ENCODE data around the genes ZNF805, ZNF551 and ZNF256.

GRCh38 chr19:56919516-56920448, 79.3 kb upstream of the PEG3 start:
- PRO-cap: no peak

GRCh38 chr19:56966811-56967432, 126.4 kb upstream of the PEG3 start:
- PRO-cap: no peak

DNA sequence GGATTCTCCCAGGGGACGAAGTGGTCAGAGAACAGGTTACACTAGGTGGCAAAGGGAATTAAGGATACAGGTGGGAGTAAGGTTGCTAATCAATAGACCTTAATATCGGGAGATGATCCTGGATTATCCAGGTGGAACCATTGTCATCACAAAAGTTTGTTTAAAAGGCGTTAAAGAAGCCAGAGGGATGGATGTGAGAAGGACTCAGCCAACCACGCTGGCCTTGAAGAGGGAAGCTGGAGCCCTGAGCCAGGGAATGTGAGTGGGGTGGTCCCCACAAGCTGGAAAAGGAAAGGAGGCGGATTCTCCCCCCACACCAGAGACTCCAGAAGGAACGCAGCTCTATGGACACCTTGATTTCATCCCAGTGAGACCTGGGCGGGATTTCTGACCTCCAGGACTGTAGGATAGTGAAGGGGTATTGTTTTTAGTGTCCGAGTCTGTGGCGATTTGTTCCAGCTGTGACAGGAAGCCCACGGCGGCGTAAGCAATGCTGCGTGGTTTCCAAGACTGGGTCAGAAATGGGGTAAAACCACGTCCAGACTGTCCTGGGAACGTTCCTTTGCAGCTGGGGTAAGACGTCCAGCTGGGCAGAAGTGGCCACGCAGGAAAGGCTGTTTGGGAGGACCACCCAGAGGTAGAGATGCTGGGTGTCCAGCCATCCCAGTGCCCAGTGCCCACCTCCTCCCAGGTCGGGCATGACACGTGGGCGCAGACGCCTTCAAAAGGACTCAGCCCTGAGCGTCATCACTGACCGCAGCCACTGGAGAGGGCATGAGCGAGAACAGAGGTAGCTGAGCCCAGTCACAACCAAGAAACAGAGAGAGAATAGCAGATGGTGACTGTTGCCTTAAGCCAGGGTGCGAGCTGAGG, 125.4 kb upstream of the USP29 start:
- PRO-cap: no peak

DNA sequence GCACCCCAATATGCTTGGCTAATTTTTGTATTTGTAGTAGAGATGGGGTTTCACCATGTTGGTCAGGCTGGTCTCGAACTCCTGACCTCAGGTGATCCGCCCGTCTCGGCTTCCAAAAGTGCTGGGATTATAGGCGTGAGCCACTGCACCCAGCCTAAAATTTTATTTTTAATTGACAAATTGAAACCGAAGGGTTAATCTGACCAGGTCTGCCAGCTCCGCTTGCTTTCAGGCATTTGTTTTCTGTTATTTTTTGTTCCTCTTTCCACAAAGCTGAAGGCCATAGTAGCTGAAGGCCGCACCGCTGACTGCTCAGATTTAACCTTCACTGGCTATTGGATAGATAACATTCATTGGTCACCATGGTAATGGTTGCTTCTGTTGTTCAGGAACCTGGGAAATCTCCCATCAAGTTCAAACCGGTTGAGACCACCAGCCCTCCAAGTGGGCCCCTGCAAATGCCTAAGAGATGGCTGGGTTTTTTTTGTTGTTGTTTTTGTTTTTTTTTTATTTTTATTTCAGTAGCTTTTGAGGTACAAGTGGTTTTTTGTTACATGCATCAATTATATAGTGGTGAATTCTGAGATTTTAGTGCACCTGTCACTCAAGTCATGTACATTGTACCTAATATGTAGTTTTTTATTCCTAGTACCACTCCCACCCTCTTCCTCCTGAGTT, 124.4 kb upstream of the USP29 start:
- PRO-cap: no peak

DNA sequence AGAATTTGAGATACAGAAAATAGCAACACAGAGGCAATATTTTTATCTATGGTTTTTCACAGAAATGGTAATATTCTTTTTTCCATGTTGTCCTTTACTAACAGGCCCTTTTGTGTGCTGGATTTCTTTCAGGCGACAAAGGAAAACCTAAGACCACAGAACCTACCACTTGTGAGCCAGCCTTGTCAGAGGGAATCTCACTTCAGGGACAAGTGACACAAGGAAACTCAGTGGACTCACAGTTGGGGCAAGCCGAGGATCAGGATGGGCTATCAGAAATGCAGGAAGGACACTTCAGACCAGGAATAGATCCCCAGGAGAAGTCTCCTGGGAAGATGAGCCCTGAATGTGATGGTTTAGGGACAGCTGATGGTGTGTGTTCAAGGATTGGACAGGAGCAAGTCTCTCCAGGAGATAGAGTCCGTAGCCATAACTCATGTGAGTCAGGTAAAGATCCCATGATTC, 19.6 kb upstream of the AURKC start:
- PRO-cap: no peak

DNA sequence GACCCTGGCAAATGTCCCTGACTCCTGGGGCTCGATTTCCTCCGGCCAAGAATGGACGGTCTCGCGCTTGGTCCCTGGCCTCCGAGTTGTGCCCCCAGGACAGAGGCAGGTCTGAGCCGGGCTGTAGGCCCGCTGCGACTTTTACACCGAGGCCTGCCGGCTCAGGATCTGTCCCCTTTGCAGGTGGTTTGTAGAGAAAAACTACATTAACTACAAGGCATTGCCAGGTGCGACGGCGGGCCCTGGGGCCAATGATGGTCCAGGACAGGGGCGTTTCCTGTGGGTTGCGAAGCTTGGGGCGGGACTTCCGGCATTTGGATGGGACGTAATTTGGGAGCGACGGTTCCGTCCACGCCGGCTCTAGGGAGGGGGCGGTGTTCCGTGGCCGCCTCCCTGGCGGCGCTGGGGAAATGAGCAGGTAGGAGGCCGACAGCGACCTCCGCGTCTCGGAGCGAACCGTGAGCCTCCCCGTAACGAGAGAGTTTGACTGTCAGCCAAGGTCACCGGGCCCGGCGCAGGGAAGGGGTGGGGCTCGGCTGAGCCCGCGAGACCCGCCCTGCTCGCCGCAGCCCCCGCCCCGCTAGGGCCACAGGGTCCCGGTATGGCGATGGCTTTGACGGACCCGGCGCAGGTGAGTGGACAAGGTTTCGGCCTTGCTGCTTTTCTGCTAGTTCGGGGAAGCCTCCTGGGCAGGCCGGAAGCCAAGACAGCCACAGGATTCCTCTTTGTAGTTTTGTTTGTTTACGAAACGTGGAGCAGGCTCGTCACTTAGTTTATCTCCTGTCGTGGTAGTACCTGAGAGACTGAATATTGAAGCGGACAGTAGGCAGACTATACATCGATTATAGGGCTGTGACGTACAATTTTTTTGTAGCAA, at the start of gene ZNF805:
TSS of gene ZNF805 (plus strand) at position 342 of the 877 bp plus-strand sequence.
- PRO-cap: bidirectional peak, plus-strand start at position 390 of the sequence, minus-strand start at position 179 of the sequence

- PRO-cap: no peak
Observed at GRCh38 chr19:57297559-57298154, 17.4 kb downstream of the ZNF460 start.

DNA sequence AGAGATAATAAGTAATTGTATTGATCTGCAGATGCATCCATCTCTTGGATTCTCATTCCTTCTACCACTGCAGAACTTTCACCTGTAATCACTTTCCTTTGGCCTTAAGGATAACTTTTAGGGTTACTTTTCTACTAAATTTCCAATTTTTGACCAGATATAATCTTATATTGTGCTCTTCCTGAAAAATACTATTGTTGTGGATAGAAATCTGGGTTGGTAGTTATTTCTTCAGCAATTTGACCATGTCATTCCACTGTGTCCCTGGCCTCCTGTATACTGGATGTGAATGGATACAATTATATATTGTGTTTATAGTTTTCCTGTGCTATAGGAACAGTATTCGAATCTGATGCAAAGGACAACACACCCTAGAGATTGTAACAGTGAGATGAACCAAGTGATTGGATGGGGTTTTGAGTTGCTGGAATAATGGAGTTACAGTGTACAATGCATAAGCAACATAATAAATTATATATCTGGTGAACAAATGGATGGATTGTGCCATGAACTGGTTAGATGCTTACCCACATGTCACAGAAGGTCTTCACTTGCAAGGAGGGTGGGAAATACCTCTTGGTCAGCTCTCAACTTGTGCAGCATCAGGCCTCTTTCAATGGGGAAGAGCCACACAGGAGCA, 12.1 kb upstream of the ZNF543 start:
- PRO-cap: no peak

- PRO-cap: bidirectional peak, plus-strand start at chr19:57651524, minus-strand start at chr19:57651396
Observed at GRCh38 chr19:57651200-57651932, 17.4 kb upstream of the ZSCAN4 start.

DNA sequence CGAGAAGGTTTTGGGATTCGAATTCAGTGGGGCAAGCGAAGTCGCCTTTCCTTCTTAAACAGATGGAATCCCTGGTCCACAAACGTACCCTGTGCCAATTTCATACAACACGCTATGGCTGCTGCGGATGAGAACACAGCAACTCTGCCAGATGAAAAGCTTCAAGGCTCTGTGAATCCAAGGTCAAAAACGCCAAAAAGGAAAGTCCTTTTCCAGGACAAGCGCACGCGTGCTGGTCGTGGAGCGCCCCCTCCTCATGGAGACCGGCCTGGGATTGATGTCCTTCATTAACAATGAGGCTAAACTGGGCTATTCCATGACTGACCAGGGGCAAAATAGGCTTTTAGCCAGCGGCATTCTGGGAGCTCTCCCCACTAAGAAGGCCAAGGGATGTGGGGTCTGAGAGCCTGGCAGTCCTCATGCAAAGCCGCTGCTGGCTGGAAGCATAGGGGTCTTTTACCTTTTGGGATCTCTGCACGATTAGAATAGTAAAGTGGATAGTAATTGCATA, 4.0 kb upstream of the ZSCAN4 start:
- PRO-cap: no peak

DNA sequence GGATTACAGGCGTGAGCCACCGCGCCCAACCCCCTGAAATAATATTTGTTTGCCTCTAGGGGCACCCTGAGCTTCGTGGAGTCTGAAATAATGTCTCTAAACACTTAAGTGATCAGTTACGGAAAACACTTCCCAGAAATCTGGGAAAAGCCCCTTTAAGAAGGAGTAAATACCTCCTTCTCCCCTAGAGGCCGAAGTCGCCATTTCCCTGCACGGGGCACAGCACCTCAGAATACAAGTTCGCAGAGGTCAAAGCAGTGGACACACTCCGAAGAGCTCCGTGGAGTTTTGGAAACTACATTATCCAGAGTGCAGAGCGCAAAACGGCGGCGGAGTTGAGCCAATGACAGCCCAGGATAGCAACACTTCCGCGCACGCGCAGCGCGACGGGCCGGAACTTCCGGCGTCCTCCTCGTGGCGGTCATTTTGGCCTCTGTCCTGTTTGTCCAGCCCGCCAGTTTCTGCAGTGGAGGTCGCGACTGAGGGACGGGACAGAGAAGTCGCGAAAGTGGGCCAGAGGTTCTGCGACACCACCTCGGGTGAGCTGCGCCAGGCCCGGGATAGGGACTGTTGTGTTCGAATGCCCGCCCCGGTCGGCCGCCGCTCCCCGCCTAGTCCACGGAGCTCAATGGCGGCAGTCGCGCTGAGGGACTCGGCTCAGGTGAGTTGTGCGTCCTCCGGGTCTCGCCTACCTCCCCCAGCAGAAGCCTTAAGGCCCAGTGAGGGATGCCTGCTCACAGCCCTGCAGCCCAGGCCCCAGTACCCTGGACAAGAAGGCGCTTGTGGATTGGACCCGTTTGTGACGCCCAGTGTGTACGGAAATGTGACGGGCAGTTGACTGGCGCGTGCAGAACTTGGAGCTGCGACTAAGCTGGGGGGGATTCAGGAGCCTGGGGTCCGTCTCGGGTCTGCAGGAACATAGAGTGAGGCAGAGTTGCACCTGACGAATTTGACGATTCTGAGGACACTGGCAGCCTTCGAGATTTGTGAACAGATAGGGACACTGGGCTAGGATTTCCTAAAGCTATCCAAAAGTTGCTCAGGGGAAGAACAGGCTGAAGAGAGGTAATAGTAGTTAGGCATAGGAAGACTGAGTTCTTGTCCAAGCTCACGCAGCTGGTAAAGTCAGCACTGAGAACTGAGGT, at the start of gene ZNF551:
TSS of gene ZNF551 (plus strand) at position 394 of the 1,145 bp plus-strand sequence.
- PRO-cap: bidirectional peak, plus-strand start at position 394 of the sequence, minus-strand start at position 234 of the sequence

- PRO-cap: no peak
Observed at GRCh38 chr19:57795341-57796441, 19.0 kb downstream of the ZNF552 start.

DNA sequence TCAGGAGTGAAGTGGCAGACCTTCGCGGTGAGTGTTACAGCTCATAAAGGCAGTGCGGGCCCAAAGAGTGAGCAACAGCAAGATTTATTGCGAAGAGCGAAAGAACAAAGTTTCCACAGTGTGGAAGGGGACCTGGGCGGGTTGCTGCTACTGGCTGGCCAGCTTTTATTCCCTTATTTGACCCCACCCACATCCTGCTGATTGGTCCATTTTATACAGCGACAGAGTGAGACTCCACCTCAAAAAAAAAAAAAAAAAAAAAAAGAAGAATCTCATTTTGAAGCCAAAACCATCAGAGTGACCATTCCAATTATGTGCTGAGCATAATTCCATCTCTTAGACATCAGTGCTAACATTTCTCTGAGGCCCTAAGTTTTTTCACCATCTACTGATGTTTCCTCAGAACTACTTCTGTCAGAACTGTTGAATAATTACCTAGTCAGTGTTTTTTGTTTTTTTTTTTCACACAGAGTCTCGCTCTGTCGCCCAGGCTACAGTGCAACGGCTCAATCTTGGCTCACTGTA, 2.0 kb upstream of the ZNF552 start:
- PRO-cap: no peak

DNA sequence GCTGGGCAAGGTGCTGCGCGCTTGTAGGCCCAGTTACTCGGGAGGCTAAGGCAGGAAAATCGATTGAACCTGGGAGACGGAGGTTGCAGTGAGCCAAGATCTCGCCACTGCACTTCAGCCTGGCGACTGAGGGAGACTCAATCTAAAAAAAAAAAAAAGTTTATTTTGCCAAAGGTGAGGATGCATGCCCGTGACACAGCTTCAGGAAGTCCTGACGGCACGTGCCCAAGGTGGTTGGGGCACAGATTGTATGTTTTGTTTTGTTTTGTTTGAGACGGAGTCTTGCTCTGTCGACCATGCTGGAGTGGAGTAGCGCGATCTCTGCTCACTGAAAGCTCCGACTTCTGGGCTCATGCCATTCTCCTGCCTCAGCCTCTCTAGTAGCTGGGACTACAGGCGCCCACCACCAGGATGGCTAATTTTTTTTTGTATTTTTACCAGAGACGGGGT, 3.2 kb upstream of the ZNF552 start:
- PRO-cap: no peak

DNA sequence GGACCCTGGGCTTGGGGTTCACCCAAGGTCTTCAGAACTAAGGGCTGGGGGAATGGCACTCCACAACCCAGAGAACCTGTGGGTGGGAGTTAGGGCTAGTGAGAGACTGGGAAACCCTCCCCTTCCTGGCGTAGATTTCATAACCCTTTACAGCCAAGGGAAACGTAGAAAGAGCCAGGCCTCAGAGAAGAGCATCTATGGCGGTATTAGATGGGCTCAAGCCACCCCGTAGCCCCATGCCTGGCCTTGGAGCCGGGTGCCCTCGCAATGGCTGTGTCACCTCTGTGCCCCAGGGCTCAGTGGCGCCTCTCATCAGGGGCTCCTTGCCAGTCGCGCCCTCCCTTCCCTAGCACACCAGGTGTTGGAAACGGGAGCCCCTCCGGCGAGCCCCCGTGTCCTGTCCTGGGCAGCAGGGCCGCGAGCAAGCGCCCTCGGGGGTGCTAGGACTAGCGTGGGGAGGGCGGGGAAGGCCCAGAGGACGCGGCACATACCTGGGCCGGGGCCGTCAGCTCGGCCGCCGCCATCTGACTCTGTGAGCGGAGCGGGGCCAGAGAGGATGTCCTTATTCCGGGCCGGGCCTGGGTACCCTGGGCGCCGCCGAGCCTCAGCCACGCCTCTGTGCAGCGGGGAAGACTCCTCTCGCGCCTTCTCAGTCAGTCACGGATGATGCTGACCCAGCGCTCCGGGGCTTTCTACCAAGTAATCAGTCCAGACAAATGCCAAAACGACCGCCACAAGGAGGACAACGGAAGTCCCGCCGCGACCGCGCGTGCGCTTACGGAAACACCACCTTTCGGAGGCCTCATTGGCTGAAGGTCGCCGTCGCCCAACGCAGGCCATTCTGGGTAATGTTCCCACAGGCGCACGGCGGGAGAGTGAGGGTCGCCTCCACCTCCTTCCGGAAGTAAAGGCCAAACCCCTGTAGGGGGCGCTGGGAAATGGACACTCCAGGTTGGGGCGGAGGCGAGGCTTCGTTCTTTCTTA, at the start of gene ZNF256:
TSS of gene ZNF256 (minus strand) at position 756 of the 984 bp plus-strand sequence.
- PRO-cap: bidirectional peak, plus-strand start at position 839 of the sequence, minus-strand start at position 767 of the sequence

- PRO-cap: no peak
Observed at GRCh38 chr19:58004456-58004933, 1.9 kb upstream of the ZNF606 start.

DNA sequence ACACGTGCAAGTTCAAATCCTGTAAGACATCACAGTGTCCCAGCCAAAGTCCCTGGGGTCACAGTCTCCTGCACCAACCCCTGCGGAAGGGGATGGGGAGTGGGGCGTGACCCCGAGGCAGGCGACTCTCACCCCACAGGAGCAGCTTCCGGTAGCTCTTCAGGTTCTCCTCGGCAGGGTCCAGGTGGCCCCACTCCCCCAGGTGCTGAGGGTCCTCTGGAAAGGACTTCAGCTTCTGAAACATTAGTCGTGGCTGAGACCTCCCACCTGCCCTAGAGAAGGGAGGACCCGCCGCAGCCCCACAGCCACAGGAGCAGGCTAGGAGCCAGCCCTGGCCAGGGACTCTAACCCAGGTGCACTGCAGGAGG, 11.3 kb downstream of the ZSCAN18 start:
- PRO-cap: no peak

- PRO-cap: bidirectional peak, plus-strand start at chr19:58098482, minus-strand start at chr19:58098228
Observed at GRCh38 chr19:58098328-58099126, 496 bp upstream of the ZSCAN18 start.

- PRO-cap: no peak
Observed at GRCh38 chr19:58206926-58207744, 21.6 kb upstream of the ZNF544 start.

DNA sequence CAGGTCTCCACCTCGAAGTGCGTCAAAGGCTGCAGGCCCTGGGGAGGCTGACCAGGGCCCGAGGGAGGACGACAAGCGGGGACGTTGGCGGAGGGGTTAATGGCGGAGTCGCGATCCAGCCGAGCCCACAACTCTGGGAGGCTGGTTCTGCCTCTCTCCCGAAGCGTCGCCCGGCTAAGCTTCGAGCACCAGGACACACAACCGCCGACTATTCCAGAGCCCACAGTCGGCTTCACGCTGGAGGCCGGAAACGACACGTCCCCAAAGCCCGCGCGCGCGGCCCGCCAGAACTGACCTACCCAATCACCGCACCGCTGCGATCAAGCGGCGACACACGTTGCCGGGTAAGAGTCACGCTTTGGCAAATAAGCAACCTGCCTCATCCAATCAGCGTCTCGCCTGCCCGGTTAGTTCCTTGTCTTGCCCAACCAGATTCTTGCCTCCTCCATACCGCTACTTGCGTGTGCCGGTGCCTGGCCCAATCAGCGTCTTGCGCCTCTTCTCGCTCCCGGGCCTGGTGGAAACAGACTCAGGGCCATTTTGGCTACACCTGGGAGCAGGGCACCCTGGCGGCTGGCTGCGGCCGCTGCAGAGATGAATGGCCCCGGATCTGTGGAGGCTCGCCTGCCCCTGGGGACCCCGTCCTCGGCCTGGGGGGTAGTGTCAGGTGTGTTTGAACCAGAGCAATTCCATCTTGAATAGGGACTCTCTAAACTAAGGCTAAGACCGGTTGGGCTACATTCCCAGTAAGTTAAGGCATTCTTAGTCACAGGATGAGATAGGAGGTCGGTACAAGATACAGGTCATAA, 11.7 kb upstream of the ZNF544 start:
- PRO-cap: no peak